Epithelial cell of alveolus of lung (primary cell): ENCODE results near the genes PWWP2A, ATP10B, HMMR and SLIT3.

DNA sequence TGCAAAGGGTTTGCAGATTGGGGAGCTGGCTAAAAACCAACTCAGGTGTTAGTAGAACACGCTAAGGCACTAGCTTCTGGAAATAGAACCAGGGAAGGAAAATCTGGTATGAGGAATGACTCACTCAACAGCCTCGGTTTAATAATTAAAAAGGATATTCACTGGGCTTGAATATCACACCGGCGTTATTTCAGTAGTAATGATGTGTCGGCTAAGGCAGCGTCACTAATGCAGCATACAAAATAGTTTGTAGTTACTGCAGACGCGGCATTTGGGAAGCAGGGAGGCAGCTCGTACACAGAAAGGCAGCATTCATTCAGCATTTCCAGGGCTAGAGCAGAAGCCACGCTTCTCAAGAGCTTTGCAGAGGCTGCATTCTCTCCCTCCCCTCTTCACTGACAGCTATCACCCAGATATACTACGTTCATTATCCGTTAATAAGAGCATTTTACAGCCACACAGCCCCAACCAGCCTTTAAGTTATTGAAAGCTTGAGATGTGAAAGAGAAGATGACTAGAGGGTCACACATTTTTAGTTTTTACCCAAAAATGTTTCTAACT is 1.8 kb downstream of the ADRA1B start:
- RAMPAGE, long total RNA, result no peak
- RRBS, result no CpG with 5 or more reads among the region's 12 CpGs

DNA sequence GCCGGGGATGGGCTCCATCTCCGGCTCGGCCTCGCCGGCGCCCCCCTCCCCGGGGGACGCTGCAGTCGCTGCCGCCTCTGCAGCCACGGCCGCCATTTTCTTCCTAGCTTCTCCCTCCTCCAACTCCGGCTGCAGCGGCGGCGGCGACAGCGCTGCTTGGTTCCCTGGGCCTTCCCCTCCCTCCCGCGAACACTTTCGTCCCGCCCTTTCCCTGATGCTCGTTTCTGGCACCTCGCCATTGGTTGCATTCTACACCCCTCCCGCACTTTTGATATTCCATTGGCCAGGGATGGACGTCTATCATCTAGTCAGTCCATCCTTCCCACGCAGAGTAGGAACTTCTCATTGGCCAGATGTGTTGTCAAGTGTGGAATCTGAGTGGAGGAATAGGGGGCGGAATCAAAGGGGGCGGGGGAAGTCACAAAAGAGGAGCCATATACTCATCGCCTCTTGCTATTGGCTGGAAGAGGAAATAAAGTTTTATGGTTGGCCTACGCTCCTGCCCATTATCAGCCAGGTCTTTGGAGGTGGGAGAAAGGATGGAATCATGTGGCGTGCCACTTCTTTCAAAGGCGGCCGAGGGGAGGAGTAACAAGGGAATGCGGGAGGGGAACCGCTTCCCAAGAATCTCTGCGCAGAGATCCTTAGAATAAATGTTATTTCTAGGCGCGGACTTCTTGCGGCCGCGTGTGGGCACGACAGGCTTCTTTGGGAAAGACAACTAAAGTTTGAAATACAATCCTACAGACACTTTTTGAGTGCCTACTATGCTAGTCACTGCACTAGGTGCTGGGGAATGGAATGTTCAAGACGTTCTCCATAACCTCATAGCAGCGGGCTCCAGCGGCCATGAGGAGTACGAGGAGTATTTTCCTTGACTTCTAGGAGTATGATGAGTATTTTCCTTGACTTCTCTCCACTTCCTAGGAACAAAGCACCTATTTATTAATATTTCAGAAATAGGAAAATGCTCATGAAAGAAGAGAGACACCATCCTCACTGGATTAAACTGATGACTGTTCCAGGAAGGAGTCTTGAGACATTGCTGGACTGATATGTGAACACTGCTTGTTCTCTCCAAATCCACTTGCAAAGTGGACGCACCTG is at the start of gene PWWP2A:
PWWP2A (minus strand) TSS at position 158 of the 1,107 bp plus-strand sequence.
- RAMPAGE, long total RNA, result no peak
- RRBS, result under 1% methylated on average over 5 of the region's 48 CpGs

GRCh38 chr5:160175762-160176123 is 53.6 kb upstream of the FABP6 start:
- RAMPAGE, long total RNA, result no peak
- RRBS, result no CpG with 5 or more reads among the region's 9 CpGs

DNA sequence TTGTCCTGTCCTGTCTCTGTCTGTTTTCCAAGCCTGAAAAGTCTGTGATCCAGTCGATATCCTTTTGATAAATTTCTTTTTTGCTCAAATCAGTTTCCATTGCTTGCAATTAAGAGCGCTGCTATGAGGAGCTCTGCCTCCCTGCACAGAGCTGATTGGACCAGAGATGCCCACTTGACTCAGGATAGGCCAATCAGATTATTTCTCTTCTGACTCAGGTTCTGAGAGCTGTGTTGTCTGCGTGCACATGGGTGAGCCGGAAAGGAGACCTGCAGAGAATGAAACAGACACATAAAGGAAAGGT is 15.8 kb upstream of the FABP6 start:
- RAMPAGE, long total RNA, result no peak
- RRBS, result no CpG with 5 or more reads among the region's 4 CpGs

- RAMPAGE, long total RNA, result no peak
- RRBS, result 31% methylated on average over 3 of the region's 22 CpGs
These were observed 25.3 kb downstream of the C1QTNF2 start for GRCh38 chr5:160344973-160345662.

- RAMPAGE, long total RNA, result no peak
- RRBS, result no CpG with 5 or more reads among the region's 5 CpGs
These were observed 213.2 kb downstream of the PTTG1 start for GRCh38 chr5:160634778-160635374.

- RAMPAGE, long total RNA, result no peak
- RRBS, result no CpG with 5 or more reads among the region's 2 CpGs
These were observed 157.1 kb downstream of the ATP10B start for GRCh38 chr5:160694862-160695437.

- RAMPAGE, long total RNA, result no peak
- RRBS, result no CpG with 5 or more reads among the region's 8 CpGs
These were observed at the start of gene ATP10B for GRCh38 chr5:160851781-160852462. TSS of gene ATP10B (minus strand) at chr5:160852211.

- RAMPAGE, long total RNA, result start-site peak on the plus strand at chr5:163460632-163460664, 43 and 24 reads in 2 replicates
- RRBS, result no CpG with 5 or more reads among the region's 29 CpGs
These were observed at the start of gene HMMR for GRCh38 chr5:163460448-163461291. TSS of gene HMMR (plus strand) at chr5:163460632.

DNA sequence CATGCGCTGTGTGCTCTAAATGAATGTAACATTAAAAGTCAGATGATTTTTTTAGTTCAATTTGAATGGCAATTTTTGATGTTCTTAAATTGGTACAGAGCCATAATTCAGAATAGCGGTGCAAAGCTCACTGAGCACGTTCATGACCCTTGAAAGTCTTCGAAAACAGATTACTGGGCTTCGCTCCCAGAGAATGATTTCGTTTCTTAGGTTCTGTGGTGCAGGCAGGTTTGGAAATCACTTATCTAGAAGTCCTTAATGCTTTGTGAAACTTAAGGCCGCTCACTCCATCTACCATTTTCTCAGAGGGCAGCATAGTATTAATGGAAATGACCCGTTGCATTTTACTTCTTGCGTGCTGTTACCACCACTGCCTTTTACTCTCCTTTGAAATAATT is 3.0 kb upstream of the MAT2B start:
- RAMPAGE, long total RNA, result no peak
- RRBS, result no CpG with 5 or more reads among the region's 9 CpGs

DNA sequence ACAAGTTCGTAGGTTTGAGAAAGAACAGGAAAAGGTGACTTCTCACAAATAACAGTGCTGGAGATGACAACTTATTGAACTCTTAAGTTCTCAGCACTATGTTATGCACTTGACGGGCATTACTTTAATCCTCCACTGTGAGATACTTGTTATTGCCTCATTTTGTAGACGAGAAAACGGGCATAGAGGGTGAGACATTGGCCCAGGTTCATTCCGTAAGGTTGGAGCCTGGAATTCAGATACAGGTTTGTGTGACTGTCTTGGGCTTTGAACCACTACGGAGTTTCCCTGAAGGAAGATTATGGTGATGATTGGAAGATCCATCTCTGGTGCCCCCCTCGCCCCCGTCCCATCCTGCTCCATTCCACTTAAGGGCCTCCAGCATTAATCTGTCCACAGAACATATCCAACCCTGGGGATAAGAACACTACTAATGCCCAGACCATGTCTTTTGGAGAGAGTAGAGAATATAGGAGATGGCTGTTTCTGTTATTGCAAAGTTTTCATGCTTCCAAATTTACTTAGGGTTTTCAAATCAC is 756 bp downstream of the MAT2B start:
- RAMPAGE, long total RNA, result no peak
- RRBS, result no CpG with 5 or more reads among the region's 8 CpGs

- RAMPAGE, long total RNA, result no peak
- RRBS, result no CpG with 5 or more reads among the region's 2 CpGs
These were observed 411.0 kb downstream of the MAT2B start for GRCh38 chr5:163916242-163916950.

GRCh38 chr5:164457707-164458106 is 952.3 kb downstream of the MAT2B start:
- RAMPAGE, long total RNA, result no peak

GRCh38 chr5:168292876-168293777 is 1.7 kb downstream of the WWC1 start:
- RAMPAGE, long total RNA, result no peak
- RRBS, result no CpG with 5 or more reads among the region's 19 CpGs

DNA sequence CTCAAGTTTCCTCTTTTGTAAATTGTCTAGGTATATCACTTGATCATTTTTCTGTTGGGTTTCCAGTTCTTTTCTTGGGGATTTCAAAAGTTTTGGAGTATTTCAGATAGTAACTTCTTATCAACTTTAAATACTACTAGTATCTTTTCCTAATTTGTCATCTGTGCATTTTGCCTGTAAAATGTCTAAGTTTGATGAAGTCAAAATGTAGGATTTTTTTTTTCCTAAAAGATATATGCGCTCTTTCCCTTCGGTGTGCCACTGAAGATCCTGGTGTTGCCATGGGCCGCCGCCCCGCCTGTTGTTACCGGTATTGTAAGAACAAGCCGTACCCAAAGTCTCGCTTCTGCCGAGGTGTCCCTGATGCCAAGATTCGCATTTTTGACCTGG is 36.9 kb upstream of the PANK3 start:
- RAMPAGE, long total RNA, result no peak
- RRBS, result no CpG with 5 or more reads among the region's 10 CpGs

DNA sequence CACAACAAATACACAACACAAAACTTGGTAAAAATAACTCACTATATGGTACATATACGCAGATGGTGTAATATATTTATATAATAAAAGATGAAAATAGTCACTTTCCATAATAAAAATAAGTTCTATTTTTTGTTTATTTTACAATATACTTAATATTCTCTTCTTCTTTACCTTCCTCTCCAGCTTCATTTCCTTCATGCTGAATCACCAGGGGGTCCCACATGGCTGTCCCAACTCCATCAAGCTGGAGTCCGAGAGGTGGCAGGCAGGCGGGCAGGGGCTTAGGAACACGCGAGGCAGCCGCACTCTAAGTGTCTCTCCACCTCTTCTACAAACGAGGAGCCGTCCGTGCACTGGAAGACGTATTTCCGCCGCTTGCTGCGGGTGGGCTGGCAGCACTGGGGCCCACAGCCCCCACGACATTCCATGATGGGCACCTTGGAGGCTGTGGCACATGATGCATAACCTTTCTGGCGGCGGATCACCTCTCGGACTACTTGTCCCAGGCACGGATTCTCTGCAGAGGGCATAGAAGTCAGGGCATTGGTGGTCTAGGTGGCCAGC is 87.1 kb upstream of the PANK3 start:
- RAMPAGE, long total RNA, result no peak
- RRBS, result no CpG with 5 or more reads among the region's 18 CpGs

DNA sequence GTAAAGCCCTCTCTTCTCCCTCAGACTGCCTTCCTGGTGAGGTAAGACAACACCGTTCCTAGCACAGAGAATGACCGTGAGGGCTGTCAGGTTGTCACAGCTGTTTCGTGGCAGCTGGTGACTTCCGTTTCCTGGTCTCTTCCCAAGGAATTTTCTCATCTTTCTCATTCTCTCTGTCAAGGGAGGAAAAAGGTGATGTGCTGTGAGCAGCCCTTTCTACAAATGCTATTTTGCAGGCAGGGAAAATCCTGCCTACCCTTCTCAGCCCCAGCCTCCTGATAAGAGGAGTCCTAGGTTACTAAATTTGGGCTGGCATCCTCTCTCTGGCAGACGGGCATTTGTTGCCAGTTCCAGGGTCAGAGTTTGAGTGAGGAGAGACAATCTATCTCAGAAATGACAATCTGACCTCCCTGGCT is 263.5 kb upstream of the PANK3 start:
- RAMPAGE, long total RNA, result no peak
- RRBS, result no CpG with 5 or more reads among the region's 5 CpGs

- RAMPAGE, long total RNA, result no peak
- RRBS, result no CpG with 5 or more reads among the region's 4 CpGs
These were observed 280.9 kb downstream of the SLIT3 start for GRCh38 chr5:169020031-169020449.

DNA sequence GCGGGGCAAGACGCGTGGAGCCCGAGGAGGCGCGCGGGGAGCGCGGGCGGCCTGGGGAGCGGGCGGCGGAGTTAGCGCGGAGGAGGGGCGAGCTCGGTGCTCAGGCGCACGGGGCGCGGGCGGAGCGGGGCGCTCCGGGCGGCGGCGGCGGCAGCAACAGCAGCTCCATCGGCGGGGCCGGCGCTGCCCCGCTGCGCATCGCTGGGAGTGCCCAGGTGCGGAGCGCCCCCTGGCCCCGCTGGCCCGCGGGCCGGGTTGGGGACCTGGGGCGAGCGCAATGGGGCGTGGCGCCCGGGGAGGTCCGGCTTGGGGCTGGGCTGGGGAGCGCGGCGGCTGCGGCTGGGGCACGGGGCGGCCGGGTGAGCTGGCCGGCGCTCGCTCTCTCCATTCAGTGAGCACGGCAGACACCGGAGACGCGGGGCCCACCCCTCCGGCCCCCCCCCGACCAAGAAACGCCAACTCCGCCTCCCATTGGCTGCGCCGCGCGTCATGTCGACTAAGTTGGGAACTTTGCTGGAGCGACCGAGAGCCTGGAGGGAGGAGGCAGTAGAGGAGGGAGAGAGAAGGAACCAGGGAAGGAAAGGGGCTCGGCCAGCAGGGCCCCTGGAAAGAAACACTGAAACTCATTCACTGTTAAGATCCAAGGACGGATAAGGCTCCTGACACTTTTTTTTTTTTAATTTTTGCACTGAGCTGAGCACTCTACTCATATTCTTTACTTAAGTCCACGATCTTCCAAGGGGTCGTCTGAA is at the start of gene SLIT3:
SLIT3 (minus strand) TSS at position 393 of the 752 bp plus-strand sequence.
- RAMPAGE, long total RNA, result no peak
- RRBS, result 1% methylated on average over 34 of the region's 77 CpGs

DNA sequence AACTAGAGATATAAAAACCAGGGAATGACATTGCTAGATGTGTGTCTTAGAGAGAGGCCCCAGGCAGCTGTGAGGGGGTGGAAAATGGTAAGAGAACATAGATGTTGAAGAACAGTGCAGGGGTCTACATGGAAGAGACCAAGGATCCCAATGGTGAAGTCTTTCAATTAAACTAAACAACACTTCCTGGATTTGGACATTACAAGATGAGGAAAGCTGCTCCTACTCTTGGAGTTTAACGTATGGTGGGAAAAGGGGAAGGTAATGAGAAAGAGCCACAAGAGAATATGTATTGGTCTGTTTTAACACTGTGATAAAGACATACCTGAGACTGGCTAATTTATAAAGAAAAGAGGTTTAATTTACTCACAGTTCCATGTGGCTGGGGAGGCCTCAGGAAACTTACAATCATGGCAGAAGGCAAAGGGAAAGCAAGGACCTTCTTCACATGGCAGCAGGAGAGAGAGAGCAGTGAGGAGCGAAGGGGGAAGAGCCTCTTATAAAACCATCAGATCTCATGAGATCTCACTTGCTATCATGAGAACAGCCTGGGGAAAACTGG is 124.7 kb downstream of the INSYN2B start:
- RAMPAGE, long total RNA, result no peak
- RRBS, result no CpG with 5 or more reads among the region's 2 CpGs